Type B pancreatic cell (in vitro differentiated cells): Measurements from ENCODE around the gene MSH2.

GRCh38 chr2:47008102-47009134 lies 67.4 kb downstream of the TTC7A start:
- PRO-cap: no peak

- PRO-cap: no peak
Observed at GRCh38 chr2:47033314-47033945, 92.4 kb downstream of the TTC7A start.

- PRO-cap: no peak
Observed at GRCh38 chr2:47077318-47077595, 77.9 kb downstream of the STPG4 start.

DNA sequence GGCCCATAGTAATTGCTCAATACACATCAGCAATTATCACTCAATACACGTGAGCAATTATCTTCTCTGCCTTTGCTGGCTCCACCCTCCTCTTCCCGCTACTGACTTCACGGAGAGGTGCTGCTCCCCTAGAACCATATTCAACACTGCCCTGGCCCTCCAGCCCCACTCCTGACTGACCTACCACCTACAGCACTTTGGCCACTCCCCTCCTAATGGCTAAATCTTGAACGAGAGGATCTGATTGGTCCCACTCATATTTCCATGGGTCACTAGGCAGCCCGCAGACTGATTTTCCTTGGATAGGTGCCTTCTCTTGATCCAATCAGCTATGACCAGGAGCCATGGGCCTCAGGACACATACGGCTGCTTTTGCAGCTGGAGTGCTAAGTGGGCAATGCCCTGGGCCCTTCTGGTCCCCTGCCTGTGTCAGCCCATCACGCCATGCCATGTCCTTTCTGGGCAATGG lies 77.5 kb downstream of the STPG4 start:
- PRO-cap: no peak

GRCh38 chr2:47078872-47079535 lies 76.1 kb downstream of the STPG4 start:
- PRO-cap: no peak

- PRO-cap: no peak
Observed at GRCh38 chr2:47083736-47084420, 71.2 kb downstream of the STPG4 start.

- PRO-cap: no peak
Observed at GRCh38 chr2:47177040-47177663, 841 bp upstream of the CALM2 start.

DNA sequence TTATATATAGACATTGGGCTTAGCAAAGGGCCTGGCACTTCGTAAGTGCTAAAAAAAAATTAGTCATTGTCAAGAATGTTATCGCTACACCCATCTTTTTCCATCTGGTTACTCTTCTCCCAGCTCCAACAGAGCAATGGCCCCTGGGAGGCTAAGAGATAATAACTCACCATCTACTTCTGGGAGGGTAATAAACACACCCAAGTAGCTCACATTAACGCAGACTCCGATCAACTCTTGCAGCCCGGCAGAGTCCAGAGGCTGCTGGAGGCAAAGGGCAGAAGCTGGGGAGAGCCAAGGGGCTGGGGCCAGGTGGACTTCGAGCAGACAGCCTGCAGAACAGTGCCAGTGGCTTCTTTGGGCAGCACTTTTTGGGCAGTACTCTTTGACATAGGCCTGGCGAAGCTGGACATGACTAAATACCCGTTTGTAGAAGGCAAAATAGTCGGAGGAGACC lies 42.8 kb upstream of the CALM2 start:
- PRO-cap: no peak

DNA sequence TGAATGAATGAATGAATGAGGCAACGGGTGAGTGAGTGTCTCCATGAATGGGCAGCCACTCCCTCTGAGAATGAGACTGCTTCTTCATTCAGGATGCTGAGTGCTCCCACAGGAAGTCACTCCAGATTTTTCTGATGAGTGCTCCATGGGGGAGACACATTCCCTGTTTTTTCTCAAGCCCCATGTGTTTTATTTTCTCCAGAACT lies 93.6 kb upstream of the CALM2 start:
- PRO-cap: no peak

GRCh38 chr2:47322947-47323468 lies 46.1 kb upstream of the EPCAM start:
- PRO-cap: no peak

- PRO-cap: unidirectional peak, plus-strand start at chr2:47403075; bidirectional peak, plus-strand start at chr2:47403474, minus-strand start at chr2:47403558
Observed at GRCh38 chr2:47402478-47403768, at the start of gene MSH2. Gene MSH2 (plus strand): TSS chr2:47403156.

DNA sequence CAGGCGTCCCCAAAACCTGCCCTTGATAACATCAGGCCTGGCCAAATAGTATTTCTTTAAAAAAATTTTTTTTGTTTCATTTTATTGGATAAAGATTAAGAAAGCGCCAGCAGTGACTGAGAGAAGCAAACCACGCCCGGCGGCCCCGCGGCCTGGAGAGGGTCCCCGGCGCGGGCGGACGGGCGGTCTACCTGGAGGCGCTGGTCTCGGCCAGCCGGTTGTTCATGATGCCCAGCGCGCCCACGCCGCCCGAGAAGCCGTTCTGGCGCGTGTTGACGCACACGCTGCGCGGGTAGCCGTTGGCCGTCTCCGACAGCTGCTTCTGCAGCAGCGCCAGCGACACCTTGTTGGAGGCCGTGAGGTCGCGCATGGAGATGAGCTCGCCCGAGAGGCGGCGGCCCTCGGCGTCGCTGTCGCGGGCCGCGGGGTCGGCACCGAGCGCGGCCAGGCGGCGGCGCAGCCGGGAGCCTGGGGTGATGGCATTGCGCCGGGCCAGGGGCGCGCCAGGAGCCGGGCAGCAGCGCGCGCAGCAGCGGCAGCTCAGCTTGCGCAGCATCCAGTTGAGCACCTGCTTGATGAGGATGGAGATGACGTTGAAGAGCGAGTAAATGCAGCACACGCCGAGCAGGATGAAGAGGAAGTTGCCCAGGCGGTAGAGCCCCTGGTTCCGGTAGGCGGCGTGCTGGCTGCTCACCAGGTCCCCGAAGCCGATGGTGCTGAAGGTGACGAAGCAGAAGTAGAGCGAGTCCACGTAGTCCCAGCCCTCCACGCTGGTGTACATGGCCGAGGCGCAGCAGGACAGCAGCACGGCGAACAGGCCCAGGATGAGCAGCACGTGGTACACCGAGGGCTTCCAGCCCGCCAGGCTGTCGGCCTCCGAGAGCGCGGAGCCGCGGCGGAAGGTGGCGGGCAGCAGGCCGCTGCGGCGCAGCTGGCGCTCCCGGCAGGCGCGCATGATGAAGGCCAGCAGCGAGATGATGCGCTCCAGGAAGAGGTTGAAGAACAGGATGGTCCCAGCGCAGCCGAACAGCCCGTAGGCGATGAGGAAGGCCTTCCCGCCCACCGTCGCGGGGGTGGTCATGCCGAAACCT lies 49.7 kb downstream of the KCNK12 start:
- PRO-cap: no peak

DNA sequence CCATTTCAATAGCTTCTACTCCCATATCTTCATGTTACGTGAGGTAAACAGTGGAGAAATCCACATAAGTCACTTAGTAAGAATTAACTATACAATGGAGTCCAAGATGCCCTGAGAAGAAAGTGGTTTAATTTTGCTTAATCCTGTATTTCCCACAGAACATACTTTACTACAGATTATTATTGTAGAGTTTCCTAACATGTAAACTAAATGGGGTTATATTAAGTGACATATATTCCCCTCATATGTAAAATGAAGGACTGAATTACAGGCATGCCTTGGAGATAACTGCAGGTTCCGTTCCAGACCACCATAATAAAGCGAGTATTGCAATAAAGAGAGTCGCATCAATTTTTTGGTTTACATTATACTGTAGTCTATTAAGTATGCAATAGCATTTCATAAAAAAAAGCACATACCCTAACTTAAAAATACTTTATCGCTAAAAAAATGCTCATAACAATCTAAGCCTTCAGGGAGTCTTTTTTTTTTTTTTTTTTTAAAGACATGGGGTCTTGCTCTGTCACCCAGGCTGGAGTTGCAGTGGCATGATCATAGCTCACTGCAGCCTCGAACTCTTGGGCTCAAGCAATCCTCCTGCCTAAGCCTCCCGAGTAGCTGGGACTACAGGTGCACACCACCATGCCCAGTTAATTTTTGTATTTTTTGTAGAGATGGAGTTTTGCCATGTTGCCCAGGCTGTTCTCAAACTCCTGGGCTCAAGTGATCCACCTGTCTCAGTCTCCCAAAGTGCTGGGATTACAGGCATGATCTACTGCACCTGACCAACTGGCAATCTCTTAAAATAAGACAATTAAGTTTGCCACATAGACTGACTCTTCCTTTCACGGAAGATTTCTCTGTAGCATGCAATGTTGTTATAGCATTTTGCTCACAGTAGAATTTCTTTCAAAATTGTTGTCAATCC lies 31.2 kb downstream of the MSH6 start:
- PRO-cap: no peak

GRCh38 chr2:47869707-47870812 lies 36.2 kb downstream of the FBXO11 start:
- PRO-cap: no peak

DNA sequence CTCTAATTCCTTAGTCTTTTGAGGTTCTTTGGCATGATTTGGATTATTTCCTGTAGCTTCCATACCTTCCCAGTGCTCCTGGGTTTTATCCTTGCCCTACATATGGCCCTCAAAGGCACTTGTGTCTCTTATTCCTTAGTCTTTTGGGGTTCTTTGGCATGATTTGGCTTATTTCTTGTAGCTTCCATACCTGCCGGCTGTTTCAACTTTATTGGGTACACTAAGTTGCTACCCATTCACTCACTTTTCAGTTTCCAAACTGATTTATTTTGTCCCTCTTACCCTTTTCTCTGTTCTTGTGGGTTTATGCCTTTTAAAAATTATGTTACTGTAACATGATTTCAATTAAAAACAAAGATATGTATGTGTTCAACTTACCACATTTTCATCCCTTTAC lies 32.8 kb downstream of the FBXO11 start:
- PRO-cap: no peak

GRCh38 chr2:47905365-47905588 lies 1.0 kb downstream of the FBXO11 start:
- PRO-cap: bidirectional peak, plus-strand start at chr2:47905512, minus-strand start at chr2:47905338

- PRO-cap: no peak
Observed at GRCh38 chr2:48221713-48222248, 92.7 kb upstream of the FOXN2 start.

DNA sequence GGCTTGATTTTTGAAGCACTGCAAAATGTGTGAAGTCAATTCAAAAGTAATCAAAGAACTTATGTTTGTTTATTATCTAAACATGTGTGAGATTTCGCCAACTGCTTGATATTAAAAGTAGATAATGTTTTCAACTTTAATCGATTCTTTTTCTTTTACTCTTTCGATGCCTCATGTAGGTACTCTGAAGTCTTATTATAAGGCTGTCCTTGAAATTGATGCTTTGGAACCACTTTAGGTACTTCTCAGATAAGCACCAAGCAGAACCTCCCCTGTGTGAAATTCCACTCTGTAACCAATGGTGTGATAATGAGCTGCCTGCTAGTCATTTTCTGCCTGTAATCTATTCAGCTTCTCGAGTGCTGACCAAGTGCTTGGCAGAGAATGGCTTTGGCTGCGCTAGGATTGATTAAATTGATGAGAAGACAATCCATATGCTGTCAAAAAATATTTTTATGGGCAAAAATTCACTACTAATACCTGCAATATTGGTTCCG lies 42.8 kb upstream of the PPP1R21 start:
- PRO-cap: no peak

DNA sequence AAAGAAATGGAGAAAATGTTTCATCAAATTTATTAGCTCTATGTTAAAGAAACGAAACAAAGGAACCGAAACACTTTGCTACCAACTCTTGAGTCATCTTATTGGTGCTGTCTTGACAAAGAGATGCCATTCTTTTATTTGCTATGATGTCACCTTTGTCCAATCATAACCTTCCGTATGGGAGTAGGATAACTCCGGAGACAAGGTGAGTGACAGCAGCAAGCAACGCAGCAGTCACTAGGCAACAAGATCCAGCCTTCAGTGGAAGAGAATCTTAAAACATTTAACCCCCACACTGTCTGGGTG lies 42.4 kb upstream of the PPP1R21 start:
- PRO-cap: no peak

GRCh38 chr2:48415827-48416528 lies 24.6 kb upstream of the PPP1R21 start:
- PRO-cap: no peak